Colon Carcinoma Metastatic in the Brain (tissue), 2 donors: ENCODE data around the gene ATP1B1.

DNA sequence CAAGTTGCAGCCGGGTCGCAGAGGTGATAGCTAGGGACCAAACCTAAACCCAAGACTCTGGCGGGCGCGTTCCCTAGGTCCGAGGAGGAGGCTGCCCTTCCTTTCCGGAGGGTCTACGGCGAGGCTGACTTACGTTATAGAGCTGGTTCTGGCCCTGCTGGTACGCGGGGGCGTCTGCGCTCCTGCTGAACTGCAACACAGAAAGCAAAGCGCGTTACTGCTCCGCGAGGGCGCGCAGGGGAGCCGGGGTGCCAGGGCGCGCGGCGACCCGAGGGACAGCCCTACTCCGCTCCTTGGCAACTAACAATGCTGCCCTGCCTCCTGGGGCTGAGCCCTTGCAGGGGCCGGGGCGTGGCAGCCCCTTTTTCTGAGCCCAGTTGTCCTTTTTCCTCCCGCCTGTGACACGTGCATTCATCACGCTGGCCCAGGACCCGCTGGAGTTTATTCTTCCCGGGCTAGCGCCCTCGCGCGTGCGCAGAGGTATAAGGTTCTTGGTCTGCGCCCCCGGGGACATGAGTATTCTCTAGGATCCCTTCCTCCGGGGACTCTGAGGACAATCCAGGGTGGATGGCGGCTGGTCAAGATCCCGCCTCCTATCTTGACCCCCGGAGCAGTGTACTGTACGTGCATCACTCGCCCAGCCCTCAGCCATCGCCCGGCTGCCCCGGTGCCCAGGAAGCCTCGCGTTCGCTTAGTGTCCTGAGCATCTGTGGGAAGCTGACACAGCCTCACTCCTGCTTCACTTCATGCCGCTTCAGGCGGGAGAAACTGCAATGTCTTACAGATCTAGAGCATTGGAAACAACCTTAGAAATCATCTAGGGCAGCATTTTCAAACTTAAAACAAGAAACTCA, 78.9 kb downstream of the CD247 start:
- PRO-cap, 2 experiments = no peak in any of the 2 experiments

DNA sequence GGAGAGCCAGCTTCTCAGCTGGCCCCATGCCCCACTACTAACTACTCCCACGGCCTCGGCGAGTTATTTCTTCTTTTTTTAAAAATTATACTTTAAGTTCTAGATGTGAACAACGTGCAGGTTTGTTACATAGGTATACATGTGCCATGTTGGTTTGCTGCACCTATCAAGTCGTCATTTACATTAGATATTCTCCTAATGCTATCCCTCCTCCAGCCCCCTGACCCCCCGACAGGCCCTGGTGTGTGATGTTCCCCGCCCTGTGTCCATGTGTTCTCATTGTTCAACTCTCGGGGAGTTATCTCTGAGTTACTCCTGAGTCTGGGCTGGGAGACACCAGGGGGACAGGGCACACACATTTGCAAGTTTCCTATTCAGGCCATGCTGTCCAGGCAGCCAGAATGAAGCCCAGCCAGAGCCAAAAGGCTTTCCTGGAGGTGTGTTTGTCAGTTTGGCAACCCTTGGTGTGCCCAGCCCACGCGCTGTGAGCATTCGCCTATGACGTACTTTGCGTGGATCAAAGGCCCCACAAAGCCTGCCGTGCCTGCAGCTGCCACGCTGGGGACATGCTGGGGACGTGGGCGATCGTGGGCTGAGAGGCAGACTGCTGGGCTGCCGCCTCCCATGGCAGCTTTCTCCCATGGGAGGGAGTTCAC, 57.7 kb downstream of the CD247 start:
- PRO-cap, 2 experiments = no peak in any of the 2 experiments

GRCh38 chr1:167477499-167477901, 40.8 kb downstream of the CD247 start:
- PRO-cap, 2 experiments = no peak in any of the 2 experiments

GRCh38 chr1:167547870-167548302, 5.7 kb downstream of the CREG1 start:
- PRO-cap, 2 experiments = no peak in any of the 2 experiments

DNA sequence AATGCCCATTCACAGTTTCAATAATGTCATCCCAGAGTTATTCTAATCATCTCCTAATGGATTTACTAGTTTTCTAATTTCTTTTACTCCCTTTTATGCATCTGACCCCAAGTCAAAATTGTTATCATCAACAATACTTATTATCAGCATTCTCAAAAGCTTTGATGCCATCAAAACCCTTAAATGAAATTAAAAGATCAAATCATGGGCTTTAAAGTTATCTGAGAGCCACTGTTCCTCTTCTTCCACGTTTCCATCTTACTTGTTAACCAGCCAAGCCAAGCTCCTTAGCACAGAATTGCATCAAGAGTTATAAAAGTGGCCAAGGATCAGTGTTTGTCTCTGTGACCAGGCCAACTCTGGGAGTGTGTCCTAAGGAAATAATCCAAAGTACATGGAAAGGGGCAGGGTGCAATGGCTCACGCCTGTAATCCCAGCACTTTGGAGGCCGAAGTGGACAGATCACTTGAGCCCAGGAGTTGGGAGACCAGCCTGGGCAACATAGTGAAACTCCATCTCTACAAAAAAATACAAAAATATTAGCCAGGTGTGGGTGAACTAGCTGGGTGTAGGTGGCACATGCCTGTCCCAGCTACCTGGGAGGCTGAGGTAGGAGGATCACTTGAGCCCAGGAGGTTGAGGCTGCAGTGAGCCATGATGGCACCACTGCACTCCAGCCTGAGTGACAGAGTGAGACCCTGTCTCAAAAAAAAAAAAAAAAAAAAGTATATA, 10.0 kb upstream of the MPZL1 start:
- PRO-cap, 2 experiments = no peak in any of the 2 experiments

DNA sequence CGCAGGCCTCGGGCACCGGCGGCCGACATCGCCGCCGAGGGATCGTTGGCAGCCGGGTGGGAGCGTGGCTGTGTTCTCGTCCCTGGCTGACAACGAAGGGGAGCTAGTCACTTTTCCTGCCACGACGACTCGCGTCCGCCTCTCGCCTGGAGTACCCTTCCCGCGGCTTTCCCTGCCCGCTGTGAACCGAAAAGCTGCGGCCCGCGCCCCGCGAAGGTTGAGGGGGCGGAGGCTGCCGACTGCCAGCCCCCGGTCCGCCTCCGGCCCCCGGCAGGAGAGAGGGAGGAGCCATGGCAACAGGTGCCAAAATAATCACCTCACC, 709 bp upstream of the DCAF6 start:
- PRO-cap, 2 experiments = peak in 2 of 2 experiments; most common minus-strand start position 183 of the sequence (in 2)

- PRO-cap, 2 experiments = no peak in any of the 2 experiments
Measured at GRCh38 chr1:167973883-167974237, 37.0 kb upstream of the MPC2 start.

DNA sequence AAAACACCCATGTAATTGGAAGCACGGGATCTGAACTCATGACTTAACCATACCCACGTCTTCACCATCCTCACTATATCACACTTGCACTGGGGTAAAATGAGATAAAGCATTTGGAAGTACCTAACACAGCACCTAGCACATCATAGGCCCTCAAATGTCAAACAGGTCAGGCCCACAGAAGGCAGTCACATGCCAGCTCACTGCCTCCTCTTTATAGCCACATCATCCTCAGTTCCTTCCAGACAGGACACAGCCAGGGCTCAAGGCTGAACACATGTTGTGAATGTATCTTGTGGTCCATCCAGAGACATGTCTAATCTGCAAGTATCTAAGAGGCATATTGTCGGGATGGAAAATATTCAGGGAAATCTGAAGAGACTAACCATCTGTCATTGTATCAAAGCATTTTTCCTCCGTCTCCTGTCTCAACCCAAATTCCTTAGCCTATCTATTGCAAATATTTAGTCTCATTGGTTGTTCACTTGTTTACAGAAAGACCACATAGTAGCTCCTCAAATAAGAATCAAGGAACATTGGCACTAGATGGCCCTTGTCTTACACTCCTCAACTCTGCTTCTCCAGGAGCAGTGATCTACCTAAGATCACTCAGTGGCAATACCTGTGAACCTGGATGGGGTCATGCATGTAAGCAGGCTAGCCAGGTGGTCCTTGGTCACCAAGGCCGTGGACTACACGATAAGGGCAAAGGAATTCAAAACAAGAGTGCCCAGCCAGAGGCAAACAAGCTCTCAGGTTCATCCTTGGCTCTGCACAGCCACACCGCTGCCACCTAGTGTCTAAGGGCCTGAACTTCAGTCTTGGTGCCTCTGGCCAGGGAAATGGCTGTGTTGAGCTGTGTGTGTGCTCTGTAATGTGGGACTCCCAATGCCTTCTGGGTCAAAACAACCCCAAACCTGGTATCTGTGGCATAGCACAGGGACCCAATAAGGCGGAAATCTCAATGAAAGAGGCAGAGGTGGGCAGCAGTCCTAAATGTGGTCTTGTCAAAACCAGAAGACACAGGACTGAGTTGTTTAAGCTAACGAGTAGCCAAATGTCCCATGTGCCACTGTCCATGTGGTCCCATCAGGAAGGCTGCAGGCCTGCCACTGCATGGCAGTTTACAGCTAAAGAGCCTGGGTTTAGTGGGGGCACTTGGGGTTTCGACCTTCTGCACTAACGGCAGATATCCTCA, 54.7 kb downstream of the GPR161 start:
- PRO-cap, 2 experiments = no peak in any of the 2 experiments

- PRO-cap, 2 experiments = no peak in any of the 2 experiments
Measured at GRCh38 chr1:168342572-168343245, 62.0 kb downstream of the TBX19 start.

DNA sequence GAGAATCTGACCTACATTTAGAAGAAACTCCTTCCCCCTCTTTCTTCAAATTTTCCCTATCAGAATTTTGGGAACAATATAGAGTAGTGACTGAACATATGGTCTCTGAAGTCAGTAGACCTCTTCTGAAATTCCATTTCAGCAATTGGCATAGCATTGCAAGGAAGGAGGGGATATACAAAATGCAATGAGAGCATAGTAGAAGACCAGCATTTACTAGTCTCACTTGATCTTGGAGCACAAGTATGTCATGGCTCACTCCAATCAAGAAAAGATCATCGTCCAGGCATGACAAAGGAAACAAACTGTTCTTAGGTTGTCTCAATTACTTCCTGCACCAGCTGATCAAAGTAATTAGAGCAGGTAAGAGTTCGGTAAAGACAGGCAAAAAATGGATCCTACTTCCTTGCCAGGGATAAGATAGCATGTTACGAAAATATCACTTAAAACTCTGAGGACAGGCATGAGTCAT, 46.5 kb downstream of the XCL1 start:
- PRO-cap, 2 experiments = no peak in any of the 2 experiments

DNA sequence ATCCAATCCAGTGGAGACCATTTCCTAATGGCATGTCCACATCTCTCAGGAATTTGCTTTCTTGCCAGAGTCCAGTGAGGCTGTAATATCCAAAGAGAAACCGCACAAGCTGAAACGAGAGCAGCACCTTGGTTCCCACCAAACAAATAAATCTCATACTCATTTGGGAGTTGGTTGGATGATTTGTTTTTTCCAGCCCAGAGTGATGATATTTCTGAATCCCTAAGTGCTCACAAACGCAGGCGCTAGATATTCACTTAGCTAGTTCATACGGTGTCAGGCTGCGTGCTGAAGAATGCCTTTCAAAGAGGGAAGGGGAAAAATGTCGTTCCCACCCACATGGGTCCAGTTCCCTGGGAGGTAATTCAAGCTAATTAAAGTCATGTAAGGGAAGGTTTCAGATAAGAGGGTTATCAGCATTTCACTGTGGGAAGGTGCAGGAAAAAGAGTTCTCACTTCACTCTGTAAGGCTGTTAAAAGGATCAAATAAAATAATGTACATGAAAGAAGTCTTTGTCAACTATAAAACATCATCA, 19.5 kb downstream of the DPT start:
- PRO-cap, 2 experiments = no peak in any of the 2 experiments

DNA sequence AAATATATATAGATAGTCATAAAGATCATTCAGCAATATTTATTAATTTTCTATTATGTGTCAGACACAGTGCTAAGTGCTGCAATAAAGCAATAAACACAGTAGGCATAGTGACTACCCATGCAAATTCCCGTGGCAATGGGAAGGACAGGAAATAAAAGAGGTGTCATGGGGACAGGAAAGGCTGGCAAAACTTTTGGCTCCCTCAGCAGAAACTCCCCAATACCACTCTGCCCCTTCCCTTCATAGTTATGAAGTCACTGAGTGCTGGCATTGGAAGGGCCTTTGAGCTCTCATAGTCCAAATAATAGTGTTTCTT, 104.3 kb upstream of the DPT start:
- PRO-cap, 2 experiments = peak in 2 of 2 experiments; most common plus-strand start position 157 of the sequence (in 2)

- PRO-cap, 2 experiments = no peak in any of the 2 experiments
Measured at GRCh38 chr1:168833707-168834164, 104.7 kb upstream of the DPT start.

GRCh38 chr1:169047082-169047277, 59.5 kb upstream of the ATP1B1 start:
- PRO-cap, 2 experiments = peak in 1 of 2 experiments; most common minus-strand start chr1:169047214 (in 1)

- PRO-cap, 2 experiments = peak in 2 of 2 experiments; most common plus-strand start chr1:169106323 (in 2); most common minus-strand start chr1:169106537 (in 1)
Measured at GRCh38 chr1:169106261-169107027, at the start of gene ATP1B1. Gene ATP1B1 (plus strand): TSS chr1:169106690.

DNA sequence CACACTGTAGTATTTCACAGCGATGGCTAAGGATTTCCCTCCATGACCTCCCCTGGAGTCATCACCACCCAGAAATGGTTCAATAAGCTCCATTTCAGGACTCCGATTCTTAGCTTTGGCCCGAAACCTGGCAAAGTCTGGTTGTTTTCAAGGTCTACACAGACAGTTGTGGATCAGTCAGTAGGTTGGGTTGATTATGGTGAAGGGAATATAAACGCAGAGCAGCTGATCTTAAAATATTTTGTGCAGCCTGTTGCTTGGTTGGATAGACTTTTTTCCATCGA, 887 bp downstream of the ATP1B1 start:
- PRO-cap, 2 experiments = no peak in any of the 2 experiments

DNA sequence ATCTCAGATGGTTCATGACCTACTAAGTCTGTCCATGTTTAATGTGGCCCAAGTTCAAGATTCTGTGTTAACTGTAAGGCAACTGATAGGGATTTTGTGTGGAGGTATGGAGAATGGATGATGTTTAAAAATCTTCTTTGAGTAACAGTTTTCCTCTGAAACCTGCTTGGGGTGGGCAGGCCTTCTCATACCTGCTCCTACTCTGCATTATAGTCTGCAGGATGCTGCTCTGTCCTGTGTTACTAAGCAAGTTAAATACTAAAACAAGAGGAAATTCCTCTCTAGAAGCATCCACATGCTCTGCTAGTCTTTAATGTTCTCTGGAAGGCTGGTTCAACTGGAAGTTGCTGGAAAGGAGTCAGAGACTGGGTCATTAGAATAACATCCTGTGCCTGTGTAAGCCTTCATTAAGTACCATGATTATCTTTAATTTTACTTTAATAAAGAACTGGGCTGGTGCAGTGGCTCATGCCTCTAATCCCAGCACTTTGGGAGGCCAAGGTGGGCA, 5.9 kb downstream of the SELP start:
- PRO-cap, 2 experiments = no peak in any of the 2 experiments

DNA sequence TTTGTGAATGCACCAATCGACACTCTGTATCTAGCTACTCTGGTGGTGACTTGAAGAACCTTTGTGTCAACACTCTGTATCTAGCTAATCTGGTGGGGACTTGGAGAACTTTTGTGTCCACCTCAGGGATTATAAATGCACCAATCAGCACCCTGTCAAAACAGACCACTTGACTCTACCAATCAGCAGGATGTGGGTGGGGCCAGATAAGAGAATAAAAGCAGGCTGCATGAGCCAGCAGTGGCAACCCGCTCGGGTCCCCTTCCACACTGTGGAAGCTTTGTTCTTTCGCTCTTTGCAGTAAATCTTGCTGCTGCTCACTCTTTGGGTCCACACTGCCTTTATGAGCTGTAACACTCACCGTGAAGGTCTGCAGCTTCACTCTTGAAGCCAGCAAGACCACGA, 31.8 kb upstream of the SELP start:
- PRO-cap, 2 experiments = no peak in any of the 2 experiments

DNA sequence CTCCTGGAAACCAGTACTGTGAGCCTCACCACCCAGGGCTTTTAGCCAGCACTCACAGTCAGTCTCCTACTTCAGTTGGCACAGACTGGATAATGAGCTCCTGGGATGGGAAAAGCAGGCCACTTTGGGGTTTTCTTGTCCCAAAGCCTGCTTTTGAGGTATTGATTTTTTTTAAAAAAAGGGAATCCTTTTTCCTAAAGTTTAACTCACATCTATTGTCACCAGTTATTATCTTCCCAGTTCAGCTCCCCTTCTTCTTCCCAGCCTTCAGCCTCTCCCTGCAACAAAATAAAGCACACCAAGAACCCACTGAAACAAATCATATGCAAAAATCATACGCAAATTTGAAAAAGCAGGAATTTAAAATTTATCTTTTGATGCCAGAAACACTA, 40.2 kb downstream of the SCYL3 start:
- PRO-cap, 2 experiments = no peak in any of the 2 experiments

DNA sequence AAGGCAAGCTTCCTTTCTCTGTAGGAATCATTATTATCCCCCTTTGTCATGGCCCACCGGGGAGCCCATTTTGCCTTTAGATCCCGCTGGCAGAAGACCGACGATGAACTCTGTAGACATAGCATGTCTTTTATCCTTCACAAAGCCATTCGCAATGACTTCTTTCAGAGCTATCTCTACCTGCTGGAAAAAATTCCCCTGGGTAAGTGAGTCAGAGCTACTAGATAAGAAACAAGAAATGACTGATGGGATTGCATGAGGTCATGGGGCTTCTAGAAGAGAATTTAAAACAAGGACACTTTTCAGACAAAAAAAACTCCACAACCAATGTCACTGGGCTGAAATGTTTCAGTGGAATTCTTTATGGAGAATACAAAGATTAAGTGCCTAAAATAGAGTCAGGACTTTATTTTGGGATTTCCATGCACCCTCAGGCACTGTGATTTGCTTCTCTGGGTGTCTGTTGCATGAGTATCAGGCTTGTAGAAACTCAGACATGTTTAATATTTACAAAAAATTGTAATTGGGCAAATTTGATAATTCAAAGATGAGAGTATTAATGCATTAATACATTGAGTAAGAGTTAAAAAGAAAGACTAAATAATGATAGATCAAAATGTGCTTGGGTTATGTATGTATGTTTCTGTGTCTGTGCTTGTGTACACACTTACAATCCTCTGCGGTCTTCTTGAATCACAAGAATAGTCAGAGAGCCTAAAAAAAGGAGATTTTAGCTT, 469 bp downstream of the NTMT2 start:
- PRO-cap, 2 experiments = no peak in any of the 2 experiments